Mesenteric fat pad (tissue), 1 donor: ENCODE measurements around a stretch of chr14.

- PRO-cap: no peak
Measured at GRCh38 chr14:35121462-35121629, 444 bp downstream of the PPP2R3C start.

GRCh38 chr14:35331637-35332047, 39.5 kb downstream of the PSMA6 start:
- PRO-cap: no peak

- PRO-cap: no peak
Measured at GRCh38 chr14:35352004-35353209, 52.1 kb downstream of the NFKBIA start.

DNA sequence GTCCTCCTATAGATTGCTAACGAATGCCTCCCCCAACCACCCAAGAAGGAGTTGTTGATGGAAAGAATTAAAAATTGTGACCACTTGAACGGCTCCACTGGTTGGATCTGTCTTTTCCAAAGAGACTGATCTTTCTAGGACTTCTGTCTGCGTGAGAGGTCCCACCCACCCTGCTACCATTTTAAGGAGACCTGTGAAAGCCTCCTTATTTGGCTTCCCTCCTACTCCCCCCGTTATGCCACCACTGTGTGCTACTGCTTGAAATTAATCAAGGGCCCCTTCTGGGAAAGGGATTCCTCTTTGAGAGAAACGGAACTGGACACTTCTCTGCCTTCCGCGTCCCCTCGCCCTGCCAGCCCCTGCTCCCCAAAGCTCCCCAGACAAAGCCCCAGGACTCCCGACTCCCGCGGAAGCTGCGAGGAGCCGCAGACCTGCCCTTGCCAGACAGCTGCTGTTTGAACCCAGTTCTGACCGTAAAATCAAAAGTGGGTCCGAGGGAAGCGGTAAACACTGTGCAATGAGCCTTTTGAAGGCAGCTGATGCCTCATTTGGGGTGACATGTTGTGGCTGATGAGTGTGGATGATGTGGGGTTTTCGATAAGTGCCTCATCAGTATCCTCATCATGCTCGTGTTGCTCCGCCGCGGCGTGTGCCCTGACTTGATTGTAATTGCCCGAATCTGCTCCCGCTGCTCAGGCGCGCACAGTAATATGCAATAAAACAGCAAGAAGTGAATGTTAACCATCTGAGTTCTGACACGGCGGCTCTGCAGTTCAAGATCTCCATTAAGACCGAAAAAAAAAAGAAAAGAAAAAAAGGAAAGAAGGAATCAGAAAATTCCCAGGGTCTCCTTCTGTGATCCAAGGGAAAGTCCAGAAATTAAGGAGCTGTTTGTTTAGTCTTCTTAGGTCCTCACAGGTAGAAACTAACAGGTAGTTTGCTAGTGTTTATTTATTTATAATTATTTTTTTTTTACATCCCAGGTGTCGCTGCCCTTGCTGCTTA, 48.2 kb downstream of the MBIP start:
- PRO-cap: no peak

- PRO-cap: no peak
Measured at GRCh38 chr14:36525474-36525987, 5.5 kb upstream of the NKX2-1 start.

DNA sequence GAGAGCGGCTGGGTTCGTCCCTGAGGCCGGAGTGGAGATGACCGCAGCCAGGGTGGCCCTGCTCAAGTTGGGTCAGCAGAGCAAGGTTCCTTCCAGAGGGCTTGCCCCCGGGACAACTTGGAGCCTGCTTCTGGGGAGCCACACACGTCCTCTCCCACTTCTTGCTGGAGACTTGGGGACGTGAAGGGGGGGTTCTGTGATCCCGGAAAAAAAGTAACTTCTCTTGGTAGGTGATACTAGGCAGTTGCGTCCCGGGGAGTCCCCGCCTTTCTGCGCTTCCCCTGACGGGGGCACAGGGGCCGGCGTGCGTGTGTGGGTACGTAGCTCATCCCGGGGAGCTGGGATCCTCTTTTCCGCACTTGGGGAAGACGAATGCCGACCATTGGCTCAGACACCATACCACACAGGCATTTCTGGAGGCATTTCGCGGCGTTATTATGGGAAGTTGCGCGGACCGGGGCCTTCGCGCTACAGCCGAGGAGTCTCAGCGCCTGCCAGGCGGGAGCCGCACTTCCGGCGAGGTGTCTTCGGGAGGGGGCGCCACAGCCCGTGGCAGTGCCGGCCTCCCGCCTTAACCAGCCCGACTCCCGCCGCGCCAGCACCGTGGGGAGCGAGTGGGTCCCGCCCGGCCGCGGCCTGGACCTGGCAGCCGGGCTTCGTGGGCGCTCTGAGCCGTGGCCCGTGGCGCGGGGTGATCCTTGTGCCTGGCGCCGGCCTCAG, 14.8 kb upstream of the PAX9 start:
- PRO-cap: no peak

DNA sequence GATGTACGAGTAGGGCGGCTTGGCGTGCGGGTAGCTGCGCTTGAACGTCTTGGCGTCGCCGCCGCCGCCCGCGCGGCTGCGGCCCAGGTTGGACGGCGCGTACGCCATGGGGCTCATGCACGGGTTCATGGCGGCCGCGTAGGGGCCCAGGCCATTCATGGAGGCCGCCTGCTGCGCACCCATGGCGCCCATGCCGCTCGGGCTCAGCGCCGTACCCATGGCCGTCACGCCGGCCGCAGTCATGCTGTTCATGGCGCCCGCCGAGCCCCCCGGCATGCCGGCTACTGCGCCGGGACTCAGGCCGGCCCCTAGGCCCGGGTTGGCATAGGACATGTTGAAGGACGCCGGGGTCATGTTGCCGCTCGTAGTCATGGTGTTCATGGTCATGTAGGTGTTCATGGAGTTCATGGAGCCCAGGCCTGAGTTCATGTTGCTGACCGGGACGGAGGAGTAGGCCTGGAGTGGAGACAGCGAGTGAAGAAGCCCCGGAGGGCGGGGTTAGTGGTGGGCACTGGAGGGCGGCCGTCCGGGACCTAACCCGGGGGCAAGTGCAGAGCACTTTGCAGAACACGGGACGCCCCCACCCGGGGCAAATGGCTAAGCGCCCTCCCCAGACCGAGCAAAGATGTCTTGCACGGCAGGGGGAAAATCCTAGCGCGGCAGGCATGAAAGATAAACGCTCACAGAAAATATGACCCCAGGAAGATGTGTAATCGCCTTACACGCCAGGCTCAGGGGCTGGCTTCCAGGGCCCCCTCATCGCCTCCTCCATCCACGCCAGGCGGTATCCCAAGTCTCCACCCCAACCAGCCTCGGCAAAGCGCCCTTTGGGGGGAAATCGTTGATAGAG, 2.6 kb downstream of the FOXA1 start:
- PRO-cap: no peak

DNA sequence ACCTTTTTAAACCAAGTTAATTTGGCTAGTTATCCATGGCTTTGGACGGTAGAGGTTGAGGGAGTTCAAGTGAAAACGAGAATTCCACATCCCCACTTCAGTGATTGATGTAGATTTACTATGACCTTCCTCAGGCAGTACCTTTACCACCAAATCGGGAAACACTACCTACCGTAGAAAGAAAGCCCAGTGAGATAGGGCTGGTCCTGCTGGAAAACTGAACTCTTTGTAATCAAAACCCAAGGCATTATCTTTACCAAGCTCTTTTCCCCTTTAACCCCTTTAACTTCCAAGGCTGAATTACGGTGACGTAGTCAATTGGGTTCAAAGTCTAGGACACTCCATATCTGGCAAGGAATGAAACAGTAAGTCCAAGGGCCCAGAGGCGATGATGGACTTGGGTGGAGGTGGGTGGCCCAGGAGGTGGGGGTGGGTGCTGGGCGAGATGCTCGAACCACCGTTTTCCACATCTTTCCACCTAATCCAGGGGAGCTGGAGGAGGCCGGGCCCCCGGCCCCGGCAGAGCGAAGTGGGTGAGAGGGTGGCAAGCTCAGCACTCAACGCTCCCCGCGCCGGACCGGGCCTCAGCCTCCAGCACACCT, 603 bp downstream of the SEC23A start:
- PRO-cap: no peak

DNA sequence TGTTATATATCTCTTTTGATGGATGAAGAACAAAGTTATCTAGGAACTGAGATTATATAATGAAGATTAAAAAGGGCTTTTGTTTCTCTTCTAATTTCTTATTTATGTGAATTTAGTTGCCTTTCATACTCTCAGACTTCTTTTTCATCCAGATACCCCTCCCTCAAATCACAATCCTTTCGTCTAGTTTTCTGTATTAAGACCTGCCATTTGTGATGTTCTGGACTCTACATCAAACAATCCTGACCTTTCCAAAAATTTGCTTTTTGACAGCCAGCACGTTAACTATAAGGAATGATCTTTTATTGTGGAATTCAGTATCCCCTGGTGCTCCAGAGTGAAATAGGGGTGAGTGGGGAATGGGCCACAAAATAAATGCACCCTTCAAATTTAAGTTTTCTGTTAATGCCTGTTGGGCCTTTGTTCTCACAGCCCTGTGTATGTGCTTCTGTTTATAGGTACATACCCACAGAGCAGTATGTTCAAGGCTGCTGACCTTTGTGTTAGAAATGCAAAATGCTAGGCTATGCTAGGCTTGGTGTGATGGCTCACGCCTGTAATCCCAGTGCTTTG, 11.8 kb downstream of the PNN start:
- PRO-cap: no peak

DNA sequence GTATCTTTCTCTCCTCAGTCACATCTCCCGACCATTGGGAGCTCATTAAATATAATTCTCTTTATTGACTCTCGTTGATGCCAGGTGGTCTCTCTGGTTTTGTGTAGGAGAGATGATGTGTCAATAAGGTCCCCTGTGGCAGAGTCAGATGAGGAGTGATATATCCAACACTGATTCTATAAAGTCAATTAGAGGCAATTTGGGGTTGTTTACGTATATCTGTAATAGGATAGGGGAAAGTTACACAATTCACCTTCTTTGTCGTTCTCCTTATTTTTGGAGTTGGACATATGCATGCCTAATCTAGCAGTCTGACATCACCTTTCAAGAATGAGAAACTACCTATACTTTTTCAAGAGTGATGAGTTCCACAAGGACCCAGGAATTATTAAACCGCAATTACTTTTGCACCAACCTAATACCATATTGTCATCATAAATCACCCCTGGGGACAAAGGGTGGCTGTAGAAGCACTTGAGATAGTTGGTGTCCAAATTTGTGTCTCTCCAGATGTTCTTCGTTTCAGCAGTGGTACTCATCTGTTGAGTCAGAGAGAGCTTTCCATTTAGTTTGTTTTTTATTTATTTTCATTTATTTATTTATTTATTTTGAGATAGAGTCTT, 87.6 kb downstream of the FBXO33 start:
- PRO-cap: no peak

DNA sequence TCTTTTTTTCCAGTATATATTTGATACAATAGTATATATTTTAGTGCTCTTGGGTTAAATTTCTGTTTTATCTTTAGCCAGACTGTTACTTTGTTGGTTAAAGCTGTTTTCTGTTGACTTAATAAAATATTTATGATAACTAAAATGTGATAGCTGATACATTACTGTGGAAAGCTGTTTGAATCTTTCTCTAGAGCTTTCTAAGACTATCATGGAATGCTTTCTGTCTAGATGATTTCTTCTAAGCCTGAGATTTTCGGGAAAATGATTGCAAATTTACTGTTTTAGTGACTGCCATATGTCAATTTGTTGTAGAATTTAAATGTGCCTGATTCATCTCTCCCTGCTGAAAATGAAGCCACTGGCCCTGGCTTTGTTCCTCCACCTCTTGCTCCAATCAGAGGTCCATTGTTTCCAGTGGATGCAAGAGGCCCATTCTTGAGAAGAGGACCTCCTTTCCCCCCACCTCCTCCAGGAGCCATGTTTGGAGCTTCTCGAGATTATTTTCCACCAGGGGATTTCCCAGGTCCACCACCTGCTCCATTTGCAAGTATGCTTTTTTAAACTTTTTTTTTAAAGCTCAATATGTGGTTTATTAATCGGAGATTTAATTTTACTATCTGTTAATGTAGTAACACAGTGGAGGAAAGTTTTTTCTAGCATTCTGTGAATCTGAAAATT, 83.7 kb downstream of the FBXO33 start:
- PRO-cap: no peak

- PRO-cap: no peak
Measured at GRCh38 chr14:40326011-40326544, 893.8 kb upstream of the FBXO33 start.

- PRO-cap: no peak
Measured at GRCh38 chr14:40629650-40630281, 976.9 kb upstream of the LRFN5 start.

DNA sequence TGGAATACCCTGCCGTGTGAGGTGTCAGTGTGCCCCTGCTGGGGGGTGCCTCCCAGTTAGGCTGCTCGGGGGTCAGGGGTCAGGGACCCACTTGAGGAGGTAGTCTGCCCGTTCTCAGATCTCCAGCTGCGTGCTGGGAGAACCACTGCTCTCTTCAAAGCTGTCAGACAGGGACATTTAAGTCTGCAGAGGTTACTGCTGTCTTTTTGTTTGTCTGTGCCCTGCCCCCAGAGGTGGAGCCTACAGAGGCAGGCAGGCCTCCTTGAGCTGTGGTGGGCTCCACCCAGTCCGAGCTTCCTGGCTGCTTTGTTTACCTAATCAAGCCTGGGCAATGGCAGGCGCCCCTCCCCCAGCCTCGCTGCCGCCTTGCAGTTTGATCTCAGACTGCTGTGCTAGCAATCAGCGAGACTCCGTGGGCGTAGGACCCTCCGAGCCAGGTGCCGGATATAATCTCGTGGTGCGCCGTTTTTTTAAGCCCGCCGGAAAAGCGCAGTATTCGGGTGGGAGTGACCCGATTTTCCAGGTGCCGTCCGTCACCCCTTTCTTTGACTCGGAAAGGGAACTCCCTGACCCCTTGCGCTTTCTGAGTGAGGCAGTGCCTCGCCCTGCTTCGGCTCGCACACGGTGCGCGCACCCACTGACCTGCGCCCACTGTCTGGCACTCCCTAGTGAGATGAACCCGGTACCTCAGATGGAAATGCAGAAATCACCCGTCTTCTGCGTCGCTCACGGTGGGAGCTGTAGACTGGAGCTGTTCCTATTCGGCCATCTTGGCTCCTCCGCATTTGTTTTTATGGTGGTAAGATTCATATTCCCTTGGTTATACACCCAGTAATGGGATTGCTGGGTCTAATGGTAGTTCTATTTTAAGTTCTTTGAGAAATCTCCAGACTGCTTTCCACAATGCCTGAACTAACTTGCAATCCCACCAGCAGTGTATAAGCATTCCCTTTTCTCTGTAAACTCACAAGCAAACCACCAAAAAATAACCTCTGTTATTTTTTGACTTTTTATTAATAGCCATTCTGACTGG, 652.2 kb upstream of the LRFN5 start:
- PRO-cap: no peak

DNA sequence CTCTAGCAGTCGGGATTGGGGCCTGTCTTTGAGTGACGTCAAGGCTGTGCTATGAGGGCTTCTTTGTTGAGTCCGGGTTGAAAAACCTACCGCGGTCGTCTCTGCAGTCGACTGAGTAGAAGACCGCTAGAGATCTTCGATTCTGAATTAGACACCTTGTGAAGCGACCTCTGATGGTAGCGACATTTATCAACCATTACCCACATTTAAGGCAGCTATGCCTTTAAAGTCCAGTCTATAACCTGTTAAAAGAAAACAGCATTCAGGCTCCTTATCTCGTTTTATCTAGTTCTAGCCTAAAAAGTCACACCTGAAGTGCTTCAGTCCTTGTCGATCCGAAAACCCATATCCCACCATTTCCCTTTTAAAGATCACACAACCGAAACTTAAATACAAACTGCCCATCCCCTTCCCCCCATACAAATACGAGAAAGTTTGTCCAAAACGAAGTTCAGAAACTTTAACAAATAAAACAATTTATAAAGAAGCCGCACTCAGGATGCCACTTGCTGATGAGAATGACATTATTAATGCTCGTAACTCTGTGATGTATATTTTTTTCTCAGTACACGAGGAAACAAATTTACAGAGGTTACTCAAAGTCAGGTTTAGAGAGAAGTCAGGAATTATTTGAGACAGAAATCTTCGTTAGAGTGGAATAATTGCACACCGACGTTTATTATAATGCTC, 429 bp upstream of the FKBP3 start:
- PRO-cap: bidirectional peak, plus-strand start at position 147 of the sequence, minus-strand start outside the sequence

- PRO-cap: no peak
Measured at GRCh38 chr14:45211450-45212196, 41.4 kb downstream of the MIS18BP1 start.

DNA sequence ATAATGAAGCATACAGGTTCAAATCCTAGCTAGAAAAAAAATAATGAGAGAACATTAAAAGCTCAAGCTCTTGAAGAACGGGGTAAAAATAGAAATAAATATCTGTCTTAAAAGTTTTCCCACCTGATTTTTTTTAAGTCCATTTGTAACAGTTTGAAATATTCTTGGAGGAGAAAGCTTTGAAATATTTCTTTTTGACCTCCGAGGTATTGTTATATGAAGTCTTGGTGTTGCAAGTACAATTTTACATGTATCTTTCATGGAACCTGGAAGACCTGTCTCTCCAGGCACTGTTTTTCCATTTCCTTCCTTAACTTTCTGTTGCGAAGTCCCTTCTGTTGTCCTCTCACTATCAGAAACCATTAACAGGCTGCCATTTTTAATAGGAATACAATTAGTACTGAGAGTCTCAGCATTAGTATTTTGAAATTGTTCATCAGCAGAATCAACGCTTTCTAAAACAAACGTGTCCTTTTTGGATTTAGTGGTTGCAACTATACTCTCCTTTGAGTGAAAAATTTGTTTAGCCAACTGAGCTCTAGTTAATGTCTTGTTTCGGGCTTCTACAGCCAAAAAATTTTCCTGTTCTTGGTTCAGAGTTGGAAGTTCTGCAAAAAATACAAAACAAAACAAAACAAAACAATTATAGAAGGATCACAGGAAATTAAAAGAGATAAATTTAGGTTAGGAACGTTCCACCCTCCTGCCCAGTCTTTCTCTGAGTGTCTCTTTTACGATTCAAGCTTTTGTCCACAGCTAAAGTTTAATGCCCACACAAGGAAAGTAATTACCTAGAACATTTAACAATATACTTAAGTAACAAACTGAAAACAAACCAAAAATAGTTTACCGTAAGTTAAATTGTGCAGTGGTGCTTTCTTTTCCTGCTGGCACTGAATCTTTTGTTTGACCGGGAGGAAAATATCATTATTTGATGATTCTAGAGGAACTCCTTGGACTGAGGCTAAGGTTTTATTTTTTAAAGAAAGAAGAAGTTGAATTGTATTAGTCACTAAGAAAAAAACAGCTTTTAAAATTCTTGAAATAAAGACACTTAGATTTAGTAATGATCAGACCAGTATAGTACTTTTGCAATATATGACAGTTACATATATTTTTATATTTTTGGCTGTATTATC, 10.7 kb downstream of the MIS18BP1 start:
- PRO-cap: no peak

- PRO-cap: no peak
Measured at GRCh38 chr14:45253723-45254373, 846 bp upstream of the MIS18BP1 start.

DNA sequence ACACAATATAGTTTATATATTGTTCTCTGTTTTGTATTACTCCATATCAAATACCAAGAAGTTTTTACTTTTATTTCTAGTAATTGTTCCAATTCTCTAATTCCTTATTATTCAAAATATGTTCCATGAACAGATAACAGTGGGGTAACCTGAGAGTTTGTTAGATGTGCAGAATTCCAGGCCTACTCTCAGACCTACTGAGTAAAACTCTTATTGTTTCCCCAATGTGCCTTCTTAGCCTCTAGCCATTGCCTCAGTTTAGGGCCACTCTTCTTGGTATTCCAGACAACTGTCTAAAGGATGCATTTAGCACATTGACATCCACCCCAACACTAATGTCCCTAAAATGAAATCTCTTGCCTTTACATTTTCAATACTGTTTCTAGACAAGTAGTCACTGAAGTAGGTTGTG, 650.3 kb upstream of the MIS18BP1 start:
- PRO-cap: no peak

DNA sequence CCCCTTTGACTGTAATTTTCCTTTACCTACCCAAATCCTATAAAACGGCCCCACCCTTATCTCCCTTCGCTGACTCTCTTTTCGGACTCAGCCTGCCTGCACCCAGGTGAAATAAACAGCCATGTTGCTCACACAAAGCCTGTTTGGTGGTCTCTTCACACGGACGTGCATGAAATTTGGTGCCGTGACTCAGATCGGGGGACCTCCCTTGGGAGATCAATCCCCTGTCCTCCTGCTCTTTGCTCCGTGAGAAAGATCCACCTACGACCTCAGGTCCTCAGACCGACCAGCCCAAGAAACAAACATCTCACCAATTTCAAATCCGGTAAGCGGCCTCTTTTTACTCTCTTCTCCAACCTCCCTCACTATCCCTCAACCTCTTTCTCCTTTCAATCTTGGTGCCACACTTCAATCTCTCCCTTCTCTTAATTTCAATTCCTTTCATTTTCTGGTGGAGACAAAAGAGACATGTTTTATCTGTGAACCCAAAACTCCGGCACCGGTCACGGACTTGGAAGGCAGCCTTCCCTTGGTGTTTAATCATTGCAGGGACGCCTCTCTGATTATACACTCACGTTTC, 453.0 kb upstream of the RPL10L start:
- PRO-cap: no peak